Bronchial epithelial cell (primary cell): ENCODE data around the genes ACER2, MLLT3, IFNA6, CDKN2B and LRRC19.

DNA sequence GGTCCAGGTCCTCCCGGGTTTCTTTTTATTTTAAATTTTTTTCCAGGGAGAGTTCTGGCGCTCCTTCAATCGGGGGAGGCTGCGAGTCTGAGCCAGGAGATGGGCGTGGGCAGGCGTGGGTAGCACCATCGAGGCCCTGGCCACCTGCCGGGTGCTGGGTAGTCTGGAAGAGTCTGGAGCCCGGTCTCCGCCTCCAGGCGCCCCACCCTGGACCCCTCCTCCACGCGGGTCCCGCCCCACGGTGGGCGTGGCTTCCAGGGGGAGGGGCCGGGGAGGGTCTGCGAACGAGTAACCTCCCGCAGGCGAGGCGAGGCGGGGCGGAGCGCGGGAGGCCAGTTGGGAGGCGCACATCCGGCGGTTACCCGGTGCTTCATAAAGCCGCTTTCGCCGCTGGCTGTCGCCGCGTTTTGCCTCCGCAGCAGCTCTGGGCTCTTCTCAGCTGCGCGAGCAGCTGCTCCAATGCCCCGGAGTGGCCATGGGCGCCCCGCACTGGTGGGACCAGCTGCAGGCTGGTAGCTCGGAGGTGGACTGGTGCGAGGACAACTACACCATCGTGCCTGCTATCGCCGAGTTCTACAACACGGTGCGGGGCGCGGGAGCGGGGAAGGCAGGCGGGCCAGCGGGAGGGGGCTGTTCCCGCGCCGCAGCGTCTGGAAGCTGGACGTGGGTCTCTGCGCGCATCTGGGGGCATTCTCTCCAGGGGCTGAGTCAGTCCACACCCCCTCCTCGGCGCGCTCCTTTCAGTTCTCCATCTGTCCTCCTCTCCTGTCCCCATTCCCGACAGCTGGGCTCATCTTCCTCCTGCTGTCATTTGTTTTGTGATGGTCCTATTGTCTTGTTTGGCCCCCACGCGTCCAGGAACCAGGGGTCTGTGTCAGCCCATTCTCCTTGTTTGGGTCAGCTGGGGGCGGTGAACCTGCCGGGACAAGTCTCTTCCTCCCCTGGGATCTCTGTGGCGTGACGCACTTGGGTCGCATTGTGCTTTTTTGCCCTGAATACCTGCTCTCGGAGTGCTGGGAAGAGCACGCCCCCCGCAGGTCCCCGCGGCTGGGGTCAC lies at the start of gene ACER2:
TSS of gene ACER2 (plus strand) at position 400 of the 1,057 bp plus-strand sequence.
- RRBS, 2 experiments = 1 to 2% methylated on average over 22 of the region's 77 CpGs

- RRBS, 2 experiments = no CpG with 5 or more reads among the region's 5 CpGs
Measured at GRCh38 chr9:19409667-19410389, 1.0 kb downstream of the ACER2 start.

DNA sequence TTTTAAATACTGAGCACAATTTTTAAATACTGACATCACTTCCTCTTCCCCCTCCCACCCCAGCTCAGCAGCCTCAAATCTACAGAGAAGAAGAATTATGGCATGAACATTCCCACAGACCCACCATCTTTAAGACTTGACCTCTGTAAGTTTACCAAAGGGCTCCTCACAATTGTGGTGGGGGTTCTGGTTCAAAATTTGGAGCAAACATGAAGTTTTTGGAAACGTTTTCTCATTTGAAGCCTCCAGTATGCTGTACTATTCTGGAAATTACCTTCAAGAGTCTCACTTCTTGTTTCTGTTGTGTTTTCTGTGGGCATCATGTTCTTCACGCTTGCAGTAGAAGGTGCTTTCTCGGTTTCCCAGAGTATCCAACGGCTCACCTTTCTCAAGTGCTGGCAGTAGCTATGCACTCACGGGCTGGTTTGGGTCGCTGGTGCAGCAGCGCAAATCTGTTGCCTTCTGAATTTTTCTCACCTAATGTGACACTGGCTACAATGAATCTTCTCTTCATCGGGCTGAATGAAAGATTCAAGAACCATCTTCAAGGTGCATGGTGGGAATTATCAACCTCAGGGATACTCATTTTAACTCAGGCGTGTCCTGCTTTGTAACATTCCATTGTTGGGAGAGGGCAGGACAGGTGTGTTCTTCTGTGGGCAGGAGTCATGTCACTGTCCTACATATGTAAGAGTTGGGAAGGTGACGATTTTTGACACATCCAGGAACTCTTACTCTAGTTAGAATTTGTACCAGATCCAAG lies 42.9 kb downstream of the ACER2 start:
- RRBS, 2 experiments = no CpG with 5 or more reads among the region's 10 CpGs

GRCh38 chr9:20256554-20256807 lies 365.8 kb downstream of the MLLT3 start:
- RRBS, 2 experiments = no CpG with 5 or more reads among the region's 1 CpG

GRCh38 chr9:20550032-20550764 lies 72.1 kb downstream of the MLLT3 start:
- RRBS, 2 experiments = no CpG with 5 or more reads among the region's 6 CpGs

GRCh38 chr9:20622280-20623040 lies at the start of gene MLLT3:
TSS of gene MLLT3 (minus strand) at chr9:20622499.
- RRBS, 2 experiments = no CpG with 5 or more reads among the region's 43 CpGs

GRCh38 chr9:20623041-20623875 lies 959 bp upstream of the MLLT3 start:
- RRBS, 2 experiments = under 1% methylated on average over 8 to 9 of the region's 41 CpGs

DNA sequence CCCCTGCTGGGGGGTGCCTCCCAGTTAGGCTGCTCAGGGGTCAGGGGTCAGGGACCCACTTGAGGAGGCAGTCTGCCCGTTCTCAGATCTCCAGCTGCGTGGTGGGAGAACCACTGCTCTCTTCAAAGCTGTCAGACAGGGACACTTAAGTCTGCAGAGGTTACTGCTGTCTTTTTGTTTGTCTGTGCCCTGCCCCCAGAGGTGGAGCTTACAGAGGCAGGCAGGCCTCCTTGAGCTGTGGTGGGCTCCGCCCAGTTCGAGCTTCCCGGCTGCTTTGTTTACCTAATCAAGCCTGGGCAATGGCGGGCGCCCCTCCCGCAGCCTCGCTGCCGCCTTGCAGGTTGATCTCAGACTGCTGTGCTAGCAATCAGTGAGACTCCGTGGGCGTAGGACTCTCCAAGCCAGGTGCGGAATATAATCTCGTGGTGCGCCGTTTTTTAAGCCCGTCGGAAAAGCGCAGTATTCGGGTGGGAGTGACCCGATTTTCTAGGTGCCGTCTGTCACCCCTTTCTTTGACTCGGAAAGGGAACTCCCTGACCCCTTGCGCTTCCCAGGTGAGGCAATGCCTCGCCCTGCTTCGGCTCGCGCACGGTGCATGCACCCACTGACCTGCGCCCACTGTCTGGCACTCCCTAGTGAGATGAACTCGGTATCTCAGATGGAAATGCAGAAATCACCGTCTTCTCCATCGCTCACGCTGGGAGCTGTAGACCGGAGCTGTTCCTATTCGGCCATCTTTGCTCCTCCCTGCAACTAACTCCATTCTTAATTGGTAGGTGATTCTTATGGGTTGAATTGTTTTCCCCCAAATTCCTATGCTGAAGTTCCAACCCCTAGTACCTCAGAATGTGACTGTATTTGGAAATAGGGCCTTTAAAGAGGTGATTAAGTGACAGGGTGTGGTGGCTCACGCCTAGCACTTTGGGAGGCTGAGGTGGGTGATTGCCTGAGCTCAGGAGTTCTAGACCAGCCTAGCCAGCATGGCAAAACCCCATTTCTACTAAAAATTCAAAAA lies 25.7 kb upstream of the FOCAD start:
- RRBS, 2 experiments = no CpG with 5 or more reads among the region's 37 CpGs

GRCh38 chr9:20684385-20685108 lies 488 bp downstream of the FOCAD start:
- RRBS, 2 experiments = under 1 to 3% methylated on average over 10 to 17 of the region's 35 CpGs

DNA sequence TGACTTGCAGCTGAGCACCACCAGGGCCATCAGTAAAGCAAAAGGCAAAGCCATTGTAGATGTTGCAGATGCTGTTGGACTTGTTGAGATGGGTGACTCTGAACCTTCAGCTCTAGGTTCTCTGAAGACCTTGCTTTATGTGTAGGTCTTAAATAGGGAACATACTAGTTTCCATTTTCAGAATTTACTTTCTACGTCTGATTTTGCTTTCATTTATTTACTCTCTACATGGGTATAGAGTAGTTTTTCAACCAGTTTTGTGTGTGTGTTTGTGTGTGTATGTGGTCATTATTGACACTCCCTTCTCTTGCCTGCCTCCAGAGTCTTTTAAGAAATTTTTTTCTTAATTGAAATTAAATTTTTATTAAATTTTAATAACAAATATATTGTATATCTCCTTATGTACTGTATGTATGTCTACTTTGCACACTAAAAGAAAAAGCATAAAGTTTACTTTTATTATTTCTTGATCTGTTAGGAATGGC lies at the start of gene IFNA6:
TSS of gene IFNA6 (minus strand) at position 54 of the 485 bp plus-strand sequence.
- RRBS, 2 experiments = no CpG with 5 or more reads among the region's 1 CpG

GRCh38 chr9:21519577-21520459 lies 37.7 kb upstream of the IFNE start:
- RRBS, 2 experiments = no CpG with 5 or more reads among the region's 5 CpGs

DNA sequence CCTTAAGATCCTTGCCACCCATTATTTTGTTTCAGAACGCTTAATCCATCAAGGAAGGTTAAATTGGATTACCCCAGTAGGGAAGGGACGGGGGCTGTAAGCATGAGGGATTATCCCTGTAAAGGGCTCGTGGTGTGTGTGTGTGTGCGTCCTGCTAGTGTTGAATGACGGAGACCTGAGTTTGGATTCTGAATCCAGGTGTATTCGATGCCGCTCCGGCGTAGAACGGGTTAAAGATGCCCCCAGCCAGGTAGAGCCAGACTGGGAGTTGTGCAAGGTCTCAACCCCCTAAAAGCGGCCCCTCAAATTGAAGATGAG lies 798 bp upstream of the MTAP start:
- RRBS, 2 experiments = no CpG with 5 or more reads among the region's 11 CpGs

DNA sequence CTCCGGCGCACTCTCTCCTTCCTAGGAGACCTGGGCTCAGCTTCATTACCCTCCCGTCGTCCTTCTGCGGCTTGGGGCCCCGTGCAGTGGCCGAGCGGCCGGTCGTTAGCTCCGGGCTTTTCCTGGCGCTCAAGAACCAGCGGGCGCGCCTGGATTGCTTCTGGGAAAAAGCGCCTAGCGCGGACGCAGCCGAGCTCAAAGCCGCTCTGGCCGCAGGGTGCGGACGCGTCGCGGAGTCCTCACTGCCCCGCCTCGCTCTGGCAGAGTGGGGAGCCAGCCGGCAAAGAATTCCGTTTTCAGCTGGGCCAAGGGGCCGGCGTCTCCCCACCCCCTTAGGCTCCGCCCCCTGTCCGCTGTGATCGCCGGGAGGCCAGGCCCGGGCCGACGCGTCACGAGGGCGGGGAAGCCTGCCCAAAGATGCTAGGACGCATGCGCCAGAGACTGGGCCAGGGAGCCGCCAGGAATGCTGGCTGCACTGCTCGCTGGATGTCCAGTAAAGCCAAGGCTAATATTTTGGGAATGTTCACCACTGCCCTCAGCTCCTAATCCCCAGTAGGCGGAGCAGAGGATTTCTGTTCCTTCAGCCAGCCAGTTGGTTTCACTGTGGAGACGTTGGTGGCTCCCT lies at the start of gene CDKN2B:
TSS of gene CDKN2B (minus strand) at position 267 of the 625 bp plus-strand sequence.
- RRBS, 2 experiments = 2% methylated on average over 13 of the region's 49 CpGs

DNA sequence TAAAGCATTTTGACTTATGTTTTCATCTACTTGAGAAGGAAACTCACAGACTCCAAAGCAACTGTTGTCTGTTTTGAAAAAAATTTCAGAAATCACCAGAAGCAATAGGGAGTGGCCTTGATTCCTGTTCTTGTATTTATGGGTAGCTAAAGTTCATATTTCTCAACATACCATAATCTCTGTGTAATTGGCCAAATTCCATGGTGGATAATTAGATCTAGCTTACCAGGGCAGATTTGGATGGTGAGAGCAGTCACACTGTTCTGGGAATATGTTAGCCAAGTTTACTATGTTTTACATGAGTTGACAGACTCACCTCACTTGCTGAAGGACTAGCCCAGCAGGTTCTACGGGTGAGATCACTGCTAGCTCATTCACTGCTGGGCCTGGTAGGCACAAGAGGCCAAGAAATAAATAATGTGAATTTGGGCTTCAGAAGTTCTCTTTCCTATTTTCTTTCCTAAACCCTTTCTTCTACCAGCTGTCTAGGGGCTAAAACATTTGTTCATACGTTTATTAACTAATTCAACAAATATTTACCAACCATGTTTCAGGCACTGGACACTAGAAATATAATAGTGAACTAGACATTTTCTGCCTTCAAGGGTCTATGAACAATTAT lies 32.7 kb upstream of the CDKN2B start:
- RRBS, 2 experiments = no CpG with 5 or more reads among the region's 2 CpGs

- RRBS, 2 experiments = no CpG with 5 or more reads among the region's 4 CpGs
Measured at GRCh38 chr9:22113223-22113750, 104.2 kb upstream of the CDKN2B start.

- RRBS, 2 experiments = no CpG with 5 or more reads among the region's 2 CpGs
Measured at GRCh38 chr9:23464032-23464396, 362.0 kb downstream of the ELAVL2 start.

- RRBS, 2 experiments = no CpG with 5 or more reads among the region's 1 CpG
Measured at GRCh38 chr9:24861604-24862154, 316.0 kb upstream of the IZUMO3 start.

- RRBS, 2 experiments = no CpG with 5 or more reads among the region's 3 CpGs
Measured at GRCh38 chr9:26888117-26888828, 4.3 kb downstream of the CAAP1 start.

- RRBS, 2 experiments = no CpG with 5 or more reads among the region's 3 CpGs
Measured at GRCh38 chr9:27003449-27003815, 2.0 kb downstream of the LRRC19 start.

GRCh38 chr9:27005468-27005808 lies at the start of gene LRRC19:
TSS of gene LRRC19 (minus strand) at chr9:27005672.
- RRBS, 2 experiments = no CpG with 5 or more reads among the region's 2 CpGs